A375 (cell line): ENCODE measurements around a stretch of chr21.

DNA sequence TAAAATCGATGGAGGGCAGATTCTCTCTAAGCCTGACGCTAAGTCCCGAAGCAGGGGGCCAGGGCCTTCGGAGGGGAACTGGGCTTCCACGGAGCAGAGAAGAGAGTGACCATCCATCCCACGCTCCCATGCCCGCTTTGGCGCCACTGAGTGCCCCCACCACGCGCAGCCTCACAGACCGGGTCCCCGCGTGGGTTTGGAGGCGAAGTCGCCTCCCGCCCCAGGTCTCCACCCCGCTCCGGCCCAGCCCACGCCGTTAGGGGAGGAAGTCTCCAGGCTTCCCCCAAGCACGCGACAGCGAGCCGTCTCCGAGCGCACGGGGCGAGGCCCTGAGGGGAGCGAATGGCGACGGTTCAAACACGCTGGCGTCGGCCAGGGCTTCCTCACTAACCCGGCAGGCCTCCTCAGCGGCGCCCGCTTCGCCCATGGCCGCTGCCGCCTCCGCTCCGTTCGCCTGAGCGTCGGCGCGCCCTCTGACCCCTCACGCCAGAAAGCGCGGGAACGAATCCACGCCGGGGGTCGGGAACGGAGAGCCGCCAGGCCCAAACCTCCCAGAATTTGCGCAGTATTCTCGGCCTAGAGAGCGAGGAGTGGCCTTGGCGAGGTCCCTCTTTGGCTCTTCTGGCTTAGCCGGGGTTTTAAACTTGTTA, 1.5 kb downstream of the HSF2BP start:
- RAMPAGE, long total RNA, result no peak

- RAMPAGE, long total RNA, result no peak
Measured at GRCh38 chr21:43711926-43712900, 6.7 kb upstream of the PDXK start.

GRCh38 chr21:43734722-43735277, 15.9 kb downstream of the PDXK start:
- RAMPAGE, long total RNA, result no peak

DNA sequence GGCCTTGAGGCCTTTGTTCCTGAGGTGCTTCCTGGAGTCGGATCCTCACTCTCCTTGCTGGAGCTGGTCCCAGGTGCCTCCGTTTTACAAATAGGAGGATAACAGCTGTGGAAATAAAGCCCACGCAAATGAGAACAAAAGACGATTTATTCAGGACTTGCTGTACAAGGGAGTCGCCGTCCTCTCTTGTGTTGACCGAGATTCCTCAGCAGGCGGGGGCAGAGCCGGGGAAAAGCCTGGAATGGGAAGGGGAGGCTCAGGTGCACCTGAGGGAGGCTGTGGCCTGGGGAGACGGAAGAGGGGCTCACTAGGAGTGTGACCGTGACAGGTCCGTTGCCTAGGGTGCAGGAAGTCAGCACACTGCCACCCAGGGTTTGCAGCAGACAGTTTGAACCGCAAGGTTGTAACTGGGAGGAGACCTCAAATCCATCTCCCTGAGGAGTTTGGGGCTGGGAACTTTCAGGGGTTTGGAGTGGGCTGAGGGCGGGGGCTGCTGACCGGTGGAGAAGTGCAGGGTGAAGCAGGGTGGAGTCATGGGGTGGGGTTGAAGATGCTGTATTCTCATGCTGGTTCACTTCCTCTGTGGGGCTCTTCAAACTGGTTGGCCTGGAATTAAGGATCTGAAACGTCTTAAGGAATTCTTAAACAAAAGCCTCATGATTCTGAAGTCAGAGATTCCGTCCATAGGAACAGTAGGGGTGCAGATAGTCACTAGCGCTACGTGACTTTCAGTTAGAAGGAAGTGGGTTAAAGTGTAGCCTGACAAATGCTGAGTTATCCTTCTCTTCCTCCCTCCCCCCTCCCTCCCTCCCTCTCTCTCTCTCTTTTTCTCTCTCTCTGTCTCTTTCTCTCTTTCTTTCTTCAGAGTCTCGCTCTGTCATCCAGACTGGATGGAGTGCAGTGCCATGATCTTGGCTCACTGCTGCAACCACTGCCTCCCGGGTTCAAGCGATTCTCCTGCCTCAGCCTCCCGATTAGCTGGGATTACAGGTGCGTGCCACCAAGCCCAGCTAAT, 2.7 kb upstream of the CSTB start:
- RAMPAGE, long total RNA, result no peak

DNA sequence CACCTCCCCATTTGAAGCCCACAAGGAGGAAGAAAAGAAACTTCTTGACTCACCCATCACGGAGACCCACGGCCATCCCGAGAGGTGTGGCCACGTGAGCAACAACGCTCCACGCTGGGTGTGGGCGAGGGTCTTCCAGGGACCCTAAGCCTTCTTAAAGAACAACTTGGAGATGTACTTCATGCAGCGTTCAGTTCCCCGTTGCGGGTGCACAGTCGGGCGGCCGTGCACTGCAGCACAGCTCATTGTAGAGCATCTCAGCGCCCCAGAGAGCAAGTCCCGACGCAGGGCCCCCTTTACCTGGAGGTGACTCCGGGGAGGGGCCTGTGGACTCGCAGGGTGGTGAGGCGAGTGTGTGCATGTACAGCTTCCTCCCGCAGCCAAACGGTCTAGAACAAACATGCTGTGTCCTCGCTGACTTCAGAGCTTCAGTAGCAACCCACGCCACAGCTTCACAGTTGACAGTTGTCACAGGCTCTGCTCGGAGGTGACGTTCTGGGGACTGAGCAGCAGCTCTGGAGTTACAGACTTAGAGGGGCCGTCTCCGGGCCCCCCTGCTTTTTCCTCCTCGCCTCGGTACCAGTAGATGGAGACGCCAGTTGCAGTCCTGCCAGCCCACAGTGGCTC, 19.5 kb downstream of the RRP1 start:
- RAMPAGE, long total RNA, result no peak

DNA sequence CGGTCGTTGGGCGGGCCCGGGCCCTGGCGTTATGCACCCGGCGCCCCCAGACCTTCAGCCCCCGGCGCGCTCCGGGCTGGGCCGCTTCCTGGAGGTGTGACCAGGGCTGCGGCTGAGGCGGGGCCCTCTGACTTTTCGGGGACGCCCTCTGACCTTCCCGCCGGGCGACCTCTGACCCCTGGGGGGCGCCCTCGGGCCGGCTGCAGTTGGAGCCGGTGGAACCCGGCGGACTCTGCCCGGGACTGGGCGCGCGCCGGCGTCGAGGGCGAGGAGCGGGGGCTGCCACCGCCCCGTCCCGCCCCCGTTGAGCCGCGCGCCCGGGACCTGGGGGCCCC, 448 bp downstream of the TRAPPC10 start:
- RAMPAGE, long total RNA, result no peak

- RAMPAGE, long total RNA, result no peak
Measured at GRCh38 chr21:44034457-44035308, 22.6 kb downstream of the TRAPPC10 start.

GRCh38 chr21:44035654-44036198, 23.6 kb downstream of the TRAPPC10 start:
- RAMPAGE, long total RNA, result no peak

DNA sequence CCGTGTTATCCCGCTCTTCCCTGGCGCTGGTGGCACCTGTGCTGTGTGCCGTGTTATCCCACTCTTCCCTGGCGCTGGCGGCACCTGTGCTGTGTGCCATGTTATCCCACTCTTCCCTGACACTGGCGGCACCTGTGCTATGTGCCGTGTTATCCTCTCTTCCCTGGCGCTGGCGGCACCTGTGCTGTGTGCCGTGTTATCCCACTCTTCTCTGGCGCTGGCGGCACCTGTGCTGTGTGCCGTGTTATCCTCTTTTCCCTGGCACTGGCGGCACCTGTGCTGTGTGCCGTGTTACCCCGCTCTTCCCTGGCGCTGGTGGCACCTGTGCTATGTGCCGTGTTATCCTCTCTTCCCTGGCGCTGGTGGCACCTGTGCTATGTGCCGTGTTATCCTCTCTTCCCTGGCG, 18.5 kb upstream of the PWP2 start:
- RAMPAGE, long total RNA, result no peak

DNA sequence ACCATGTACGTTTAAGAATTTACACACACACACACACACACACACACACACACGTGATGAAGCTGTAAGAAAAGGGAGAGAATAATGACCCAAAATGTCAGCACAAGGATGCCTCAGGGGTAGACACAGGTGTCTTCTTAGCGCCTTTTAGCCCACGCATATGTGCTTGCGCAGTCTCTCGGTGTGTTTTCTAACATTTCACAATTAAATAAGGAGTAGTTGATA, 764 bp upstream of the PFKL start:
- RAMPAGE, long total RNA, result no peak

- RAMPAGE, long total RNA, result no peak
Measured at GRCh38 chr21:44328007-44328226, 11.3 kb downstream of the CFAP410 start.

GRCh38 chr21:44482596-44483159, 27.4 kb downstream of the LRRC3 start:
- RAMPAGE, long total RNA, result no peak

DNA sequence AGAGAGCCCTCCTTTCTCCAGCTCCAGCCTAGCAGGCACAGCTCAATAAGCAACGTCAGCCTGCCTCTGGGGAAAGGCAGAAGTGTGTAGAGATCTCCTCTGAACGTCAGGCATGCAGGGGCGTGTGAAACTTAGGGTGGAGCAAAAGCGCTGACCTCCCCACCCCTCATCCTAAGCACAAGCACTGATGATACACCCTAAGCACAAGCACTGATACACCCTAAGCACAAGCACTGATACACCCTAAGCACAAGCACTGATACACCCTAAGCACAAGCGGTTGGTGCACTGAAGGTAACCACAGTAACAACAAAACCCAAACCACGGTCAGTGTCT, 1.3 kb downstream of the KRTAP12-3 start:
- RAMPAGE, long total RNA, result no peak

GRCh38 chr21:44871479-44871867, 2.0 kb downstream of the PTTG1IP start:
- RAMPAGE, long total RNA, result no peak

DNA sequence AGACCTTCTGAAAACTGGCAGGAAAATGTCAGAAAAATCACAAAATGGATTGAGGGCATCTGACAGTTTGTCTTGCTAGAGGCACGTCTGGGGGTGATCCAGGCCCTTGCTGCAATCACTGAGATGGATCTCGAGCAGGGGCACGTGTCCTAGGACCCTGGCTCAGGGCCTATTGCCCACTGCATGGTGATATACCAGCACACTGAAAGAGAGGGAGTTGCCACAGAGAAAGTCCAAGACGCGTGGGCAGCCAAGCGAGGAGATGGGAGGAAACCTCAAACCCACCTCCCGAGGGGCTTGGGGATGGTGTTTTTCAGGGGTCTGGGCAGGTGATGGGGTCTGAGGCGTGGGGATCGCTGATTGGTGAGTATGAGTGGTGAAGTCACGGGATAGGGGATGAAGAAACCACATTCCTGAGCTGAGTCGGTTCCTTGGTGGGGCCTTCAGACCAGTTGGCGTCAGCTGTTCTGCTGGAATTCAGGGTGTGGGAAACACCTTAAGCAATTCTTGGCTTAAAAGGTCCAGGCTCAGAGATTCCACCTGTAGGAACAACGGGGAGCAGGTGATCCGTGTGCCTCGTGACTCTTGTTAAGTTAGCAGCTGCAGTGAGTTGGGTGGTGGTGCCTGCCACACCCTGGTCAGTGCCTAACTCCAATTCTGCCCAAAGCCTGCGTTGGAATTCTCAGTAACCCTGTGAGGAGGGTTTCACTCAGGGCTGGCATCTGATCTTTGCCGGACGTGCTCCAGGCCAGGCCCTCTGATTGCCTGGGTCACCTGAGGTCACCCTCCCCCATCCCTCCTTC, 8.8 kb upstream of the PTTG1IP start:
- RAMPAGE, long total RNA, result no peak

DNA sequence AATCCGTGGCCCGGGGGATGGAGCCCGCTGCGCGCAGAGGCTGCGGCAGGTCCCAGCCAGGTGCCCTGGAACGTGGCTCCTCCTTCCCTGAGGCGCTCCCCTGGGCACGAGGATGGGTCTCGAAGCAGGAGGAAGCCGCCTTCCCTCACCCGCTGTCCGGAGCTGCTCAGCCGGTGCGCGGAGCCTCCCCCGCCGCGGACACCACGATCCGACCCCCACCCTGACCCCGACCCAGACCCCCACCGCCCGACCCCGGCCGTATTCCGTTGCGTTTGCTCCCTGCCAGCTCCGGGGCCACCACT, 8.0 kb upstream of the SLX9 start:
- RAMPAGE, long total RNA, result no peak

- RAMPAGE, long total RNA, result no peak
Measured at GRCh38 chr21:44941510-44941981, 1.7 kb downstream of the SLX9 start.

DNA sequence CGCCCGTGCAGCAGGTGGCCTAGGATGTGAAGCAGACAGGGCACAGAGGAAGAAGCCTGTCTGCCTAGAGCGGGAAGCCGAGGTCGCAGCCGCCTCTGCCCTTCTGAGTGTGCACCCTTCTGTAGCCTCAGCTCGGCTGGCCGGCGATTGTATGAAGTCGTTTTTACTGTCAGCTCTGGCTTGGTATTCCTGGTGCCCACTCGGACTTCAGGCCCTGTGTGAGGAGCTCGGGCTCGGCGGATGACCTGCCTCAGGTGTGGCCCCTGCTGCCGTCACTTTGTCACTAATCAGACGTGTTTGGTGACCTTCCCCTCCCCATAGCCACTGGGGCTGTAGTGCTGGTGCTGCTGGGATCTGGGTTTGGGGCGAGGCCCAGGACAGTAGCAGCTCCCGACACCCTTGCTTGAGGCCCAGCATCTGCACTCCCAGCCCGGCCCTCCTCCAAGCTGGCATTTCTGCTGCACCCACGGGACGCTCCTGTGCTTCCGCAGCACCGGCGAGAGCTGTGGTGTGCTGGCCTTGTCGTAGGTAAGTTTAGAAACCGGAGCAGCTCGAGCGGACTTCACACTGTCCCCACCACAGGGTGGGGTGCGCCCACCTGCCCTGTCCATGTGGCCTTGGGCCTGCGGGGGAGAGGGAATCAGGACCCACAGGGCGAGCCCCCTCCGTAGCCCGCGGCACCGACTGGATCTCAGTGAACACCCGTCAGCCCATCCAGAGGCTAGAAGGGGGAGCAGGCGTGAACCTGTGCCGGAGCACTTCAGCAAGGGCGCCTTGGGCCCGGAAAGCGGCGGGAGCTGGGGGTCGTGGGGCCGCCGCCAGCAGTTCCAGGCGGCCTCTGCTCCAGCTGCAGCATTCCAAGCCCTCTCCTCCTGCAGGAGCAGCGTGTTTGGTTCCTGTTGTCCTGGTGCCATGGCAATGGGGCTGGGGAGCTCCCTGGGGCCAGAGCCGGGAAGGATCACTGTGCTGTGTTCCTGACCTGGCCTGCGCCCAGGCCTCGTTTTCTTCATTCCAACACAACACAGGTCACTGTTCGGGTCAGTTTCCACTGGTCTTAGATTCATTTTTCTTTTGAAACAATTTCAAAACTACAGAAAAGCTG, 18.4 kb downstream of the SLX9 start:
- RAMPAGE, long total RNA, result no peak

- RAMPAGE, long total RNA, result no peak
Measured at GRCh38 chr21:45003381-45003920, 63.6 kb downstream of the SLX9 start.

DNA sequence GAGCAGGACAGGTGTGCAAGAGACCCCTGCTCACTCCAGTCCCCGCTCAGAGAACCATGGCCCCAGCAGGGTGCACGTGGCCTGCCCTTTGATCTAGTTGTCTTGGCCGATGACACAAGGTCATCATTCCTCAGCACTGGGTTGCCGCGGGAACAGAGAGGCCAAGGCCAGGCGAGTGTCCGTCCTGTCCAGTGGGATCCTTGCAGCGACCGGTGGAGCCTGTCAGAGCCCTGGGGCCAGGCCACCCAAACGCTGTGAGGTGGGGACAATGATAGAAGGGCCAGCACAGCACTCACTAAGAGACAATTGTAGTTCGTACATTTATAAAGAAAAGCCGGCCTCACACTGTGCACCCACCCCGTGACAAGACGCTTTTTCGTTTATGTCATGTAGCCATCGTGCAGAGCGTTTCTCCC, 52.7 kb upstream of the ADARB1 start:
- RAMPAGE, long total RNA, result no peak